A172 (cell line): ENCODE data around the genes FITM1 and RABGGTA.

DNA sequence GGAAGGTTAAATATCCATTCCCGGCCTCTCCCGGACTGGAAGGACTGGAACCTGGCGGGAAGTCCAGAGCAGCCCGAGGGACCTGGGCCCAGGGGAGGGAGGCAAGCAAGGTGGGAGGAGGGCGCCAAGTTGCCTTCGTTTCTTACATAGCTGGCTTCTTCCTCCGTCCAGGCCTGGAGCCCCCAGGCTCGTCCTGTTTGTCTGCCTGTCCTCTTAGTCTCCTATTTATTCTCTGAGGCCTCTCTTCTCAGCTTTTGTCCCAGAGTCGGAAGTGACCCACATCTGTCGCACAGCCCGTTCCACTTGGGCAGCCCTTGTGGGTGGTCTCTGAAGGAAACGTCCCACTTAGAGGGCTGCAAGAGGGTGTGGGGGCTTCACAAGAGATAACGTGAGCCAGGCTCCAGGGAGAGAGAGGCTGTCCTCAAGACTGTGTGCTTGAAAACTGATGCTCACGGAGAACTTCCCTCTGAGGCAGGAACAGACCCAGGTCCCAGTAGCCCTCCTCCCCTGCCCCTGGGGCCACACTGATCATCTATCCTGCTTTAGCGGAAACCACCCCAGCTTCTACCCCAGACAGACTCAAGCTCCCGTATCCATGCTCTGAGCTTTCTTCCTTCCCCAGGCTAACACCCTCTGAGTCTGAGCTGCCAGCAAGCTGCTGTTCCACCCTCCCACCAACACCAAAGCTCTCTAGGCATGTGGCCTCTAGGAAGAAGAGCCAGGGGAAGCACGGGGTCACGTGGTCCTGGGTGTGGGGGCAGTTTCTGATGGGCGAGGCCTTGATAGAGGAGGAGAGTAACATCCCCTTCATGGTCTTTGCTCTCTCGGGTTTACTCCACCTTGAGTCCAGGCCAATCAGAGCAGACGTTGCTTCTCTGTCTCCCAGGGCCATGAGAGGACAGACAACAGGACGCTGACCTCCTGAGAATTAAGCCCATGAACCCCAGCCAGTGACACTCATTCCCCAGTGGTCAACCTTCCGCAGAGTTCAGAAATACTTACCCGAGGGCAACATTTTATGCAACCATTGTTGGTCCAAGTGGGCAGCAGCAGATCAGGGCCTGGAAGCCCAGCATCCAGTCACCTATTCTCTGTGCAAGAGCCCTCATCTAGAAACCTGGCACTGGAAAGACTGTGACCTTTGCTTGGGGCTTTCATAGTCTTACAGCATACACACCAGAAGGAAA is 1.2 kb downstream of the PCK2 start:
- RAMPAGE, long total RNA = no peak

DNA sequence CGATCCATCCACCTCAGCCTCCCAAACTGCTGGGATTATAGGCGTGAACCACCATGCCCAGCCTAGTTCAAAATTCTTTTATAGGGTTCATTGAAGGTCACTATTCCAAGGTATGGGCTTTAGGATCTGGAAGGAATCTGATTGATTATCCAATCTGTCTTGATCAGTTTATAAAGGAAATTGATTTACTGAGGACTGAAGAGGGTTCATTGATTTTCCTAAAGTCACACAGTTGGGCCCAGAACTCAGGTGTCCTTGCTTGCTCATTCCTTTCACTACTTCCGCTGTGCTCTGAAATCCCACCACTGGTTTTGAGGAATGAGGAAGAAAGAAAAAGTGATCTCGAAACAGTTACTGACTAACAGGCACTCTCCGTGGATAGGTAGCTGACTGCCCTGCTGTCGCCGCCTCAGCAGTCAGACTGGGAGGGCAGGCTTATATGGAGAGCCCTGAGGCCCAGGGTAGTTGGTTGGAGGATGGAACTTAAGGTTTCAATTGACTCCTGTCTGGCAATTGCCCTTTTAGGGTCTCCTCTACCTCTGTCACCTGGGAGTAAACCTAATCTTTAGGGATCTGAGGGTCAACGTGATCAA is at the start of gene FITM1:
Gene FITM1, plus strand, starts transcription at position 386 of the 593 bp plus-strand sequence.
- RAMPAGE, long total RNA = no peak

DNA sequence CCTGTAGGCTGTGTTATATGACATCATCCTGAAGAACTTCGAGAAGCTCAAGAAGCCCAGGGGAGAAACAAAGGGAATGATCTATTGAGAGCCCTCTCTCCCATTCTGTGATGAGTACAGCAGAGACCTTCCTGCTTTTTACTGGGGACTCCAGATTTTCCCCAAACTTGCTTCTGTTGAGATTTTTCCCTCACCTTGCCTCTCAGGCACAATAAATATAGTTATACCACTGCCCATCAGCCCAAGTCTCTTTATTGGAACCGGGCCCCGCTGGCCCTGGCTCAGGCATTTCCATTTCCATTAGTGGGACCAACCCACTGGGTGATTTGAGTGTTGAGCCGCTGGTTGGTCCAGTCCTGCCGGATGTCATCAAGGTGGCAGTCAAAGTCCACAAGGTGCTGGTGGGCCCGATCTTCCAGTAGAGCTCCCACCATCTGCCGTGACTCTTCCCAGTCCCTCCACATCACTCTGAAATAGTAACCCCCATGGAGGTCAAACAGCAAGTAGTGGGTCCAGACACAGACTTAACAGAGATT is 2.6 kb downstream of the EMC9 start:
- RAMPAGE, long total RNA = no peak

GRCh38 chr14:24146256-24146460 is 252 bp downstream of the PSME2 start:
- RAMPAGE, long total RNA = no peak

DNA sequence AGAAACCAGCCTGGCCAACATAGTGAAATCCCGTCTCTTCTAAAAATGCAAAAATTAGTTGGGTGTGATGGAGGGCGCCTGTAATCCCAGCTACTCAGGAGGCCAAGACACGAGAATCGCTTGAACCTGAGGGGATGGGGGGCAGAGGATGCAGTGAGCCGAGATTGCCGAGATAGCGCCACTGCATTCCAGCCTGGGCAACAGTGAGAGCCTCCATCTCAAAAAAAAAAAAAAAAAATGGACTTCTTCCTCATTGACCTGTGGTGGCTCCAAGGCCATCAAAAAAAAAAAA is 999 bp upstream of the REC8 start:
- RAMPAGE, long total RNA = no peak

DNA sequence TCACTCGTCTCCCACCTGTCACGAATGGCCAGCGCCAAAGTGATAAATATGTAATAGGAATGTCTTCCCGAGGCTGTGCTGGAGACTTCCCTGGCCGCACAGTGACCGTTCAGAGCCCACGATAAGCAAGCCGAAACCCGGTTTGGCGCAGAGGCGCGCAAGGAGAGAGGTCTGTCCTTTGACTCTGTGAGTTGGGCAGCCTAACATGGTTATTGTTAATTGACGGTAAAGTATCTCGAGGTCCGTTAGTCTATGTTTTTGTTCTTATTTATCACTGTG is 842 bp upstream of the TM9SF1 start:
- RAMPAGE, long total RNA = no peak

DNA sequence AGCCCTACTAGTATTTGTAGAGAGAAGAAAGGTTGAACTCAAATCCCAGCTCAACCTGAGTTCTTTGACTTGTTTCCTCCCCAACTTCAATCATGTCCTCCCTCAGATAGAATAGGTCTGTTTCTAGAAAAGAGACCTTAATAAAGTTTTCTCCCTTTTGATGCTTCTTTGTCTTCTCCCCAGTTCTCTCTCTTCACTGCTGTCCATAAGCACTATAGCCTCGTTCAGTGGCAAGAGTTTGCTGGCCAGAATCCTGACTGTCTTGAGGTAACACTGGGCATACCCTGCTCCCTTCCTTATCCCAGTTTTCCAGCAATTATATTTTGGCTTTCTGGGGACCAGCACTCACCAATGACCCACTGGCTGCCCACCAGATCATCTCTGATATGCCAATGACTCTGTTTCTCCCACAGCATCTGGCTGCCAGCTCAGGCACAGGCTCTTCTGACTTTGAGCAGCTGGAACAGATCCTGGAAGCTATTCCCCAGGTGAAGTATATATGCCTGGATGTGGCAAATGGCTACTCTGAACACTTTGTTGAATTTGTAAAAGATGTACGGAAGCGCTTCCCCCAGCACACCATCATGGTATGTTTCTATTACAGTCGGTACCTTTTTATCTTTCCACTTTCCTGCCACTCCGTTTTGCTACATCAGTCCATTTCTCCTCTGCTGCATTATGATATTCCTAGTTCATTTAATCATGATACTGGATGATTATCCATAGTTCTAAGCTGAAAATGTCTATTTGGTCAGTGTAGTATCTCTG is 3.0 kb downstream of the GMPR2 start:
- RAMPAGE, long total RNA = no peak

DNA sequence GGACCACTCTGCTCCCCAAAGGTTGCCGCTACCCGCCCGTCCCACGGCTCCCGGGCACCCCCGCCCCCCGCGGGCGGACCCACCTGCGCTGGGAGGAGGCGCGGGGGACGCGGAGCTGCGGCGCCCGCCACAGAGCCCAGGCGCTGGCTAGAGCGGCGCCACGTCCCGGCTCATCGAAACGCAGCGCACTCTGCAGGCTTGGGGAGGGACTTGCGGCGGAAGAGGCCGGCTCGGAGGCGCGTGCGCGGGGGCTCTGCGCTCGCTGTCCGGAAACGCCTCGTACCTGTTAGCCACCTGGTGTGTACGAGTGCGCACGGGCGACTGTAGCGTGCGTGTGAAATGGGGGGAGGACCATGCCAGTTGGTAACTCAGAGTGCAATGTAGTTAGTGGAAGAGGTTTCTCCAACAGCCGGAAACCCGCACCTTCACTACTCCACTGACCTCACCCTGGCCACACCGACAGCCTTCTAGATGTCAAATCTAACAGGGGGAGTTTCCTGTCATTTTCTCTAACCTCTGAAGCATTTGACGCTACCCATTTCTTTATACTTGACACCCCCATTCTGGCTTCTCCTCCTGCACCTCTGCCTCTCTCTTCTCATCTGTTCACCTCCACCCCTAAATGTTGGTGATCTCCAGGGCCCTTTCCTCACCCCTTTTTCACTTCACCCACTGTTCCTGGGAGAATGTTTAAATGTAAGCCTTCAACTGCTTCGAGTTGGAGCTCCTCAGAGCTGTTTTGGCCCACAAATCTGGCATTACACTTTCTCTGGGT is at the start of gene RABGGTA:
Gene RABGGTA, minus strand, starts transcription at position 194 of the 775 bp plus-strand sequence.
- RAMPAGE, long total RNA = no peak

DNA sequence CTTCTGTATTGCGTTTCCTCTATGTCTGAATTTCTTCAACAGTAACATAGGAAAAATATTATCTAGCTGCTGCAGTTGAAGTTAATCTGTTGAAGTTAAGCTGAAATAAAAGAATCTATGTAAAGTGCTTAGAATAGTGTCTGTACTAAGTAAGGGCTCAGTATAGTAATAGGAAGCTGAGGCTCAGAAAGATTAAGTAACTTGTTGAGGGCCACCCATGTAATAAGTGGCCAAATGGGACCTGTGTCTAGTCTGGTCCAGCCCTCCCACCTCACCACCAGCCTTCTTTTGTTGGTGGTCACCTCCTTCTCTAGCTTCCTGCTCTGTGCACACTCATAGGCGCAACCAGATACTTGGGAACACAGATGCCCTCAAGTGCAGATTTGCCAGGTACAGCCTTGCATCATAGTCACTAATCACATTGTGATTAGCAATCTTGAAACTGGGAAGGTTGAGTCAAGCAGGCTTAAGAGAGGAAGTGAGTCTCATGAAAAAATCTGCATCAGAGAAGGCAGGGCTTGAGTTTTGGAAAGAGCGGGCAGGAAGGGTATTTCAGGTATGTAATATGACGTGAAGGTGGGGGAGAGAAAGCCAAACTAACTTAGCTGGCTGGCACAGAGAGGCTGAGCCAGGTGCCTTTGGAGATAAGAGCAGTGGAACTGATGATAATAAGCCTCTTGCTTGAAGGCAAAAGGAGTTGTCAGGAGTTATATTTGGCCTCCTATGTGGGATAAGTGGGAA is 2.6 kb upstream of the RABGGTA start:
- RAMPAGE, long total RNA = no peak

- RAMPAGE, long total RNA = no peak
Observed at GRCh38 chr14:24365590-24366545, 2.1 kb upstream of the NFATC4 start.

- RAMPAGE, long total RNA = no peak
Observed at GRCh38 chr14:24435865-24436275, 6.1 kb downstream of the KHNYN start.

DNA sequence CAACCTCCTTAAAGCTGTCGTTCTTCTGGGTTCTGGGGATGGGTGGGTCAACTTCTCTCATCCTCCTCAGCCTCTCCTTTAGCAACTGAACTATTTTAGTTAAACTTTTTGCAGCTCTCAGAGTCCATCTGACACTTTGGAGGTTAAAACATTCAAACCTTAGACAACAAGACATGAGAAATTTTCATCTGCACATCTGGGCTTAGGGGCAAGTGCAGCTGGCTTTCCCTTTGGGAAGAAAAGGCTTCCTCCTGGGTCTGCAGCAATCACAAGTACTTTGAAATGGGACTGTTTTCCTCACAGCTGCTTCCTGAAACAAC is 16.0 kb upstream of the SDR39U1 start:
- RAMPAGE, long total RNA = no peak

GRCh38 chr14:24481512-24482126 is 26.4 kb downstream of the CMA1 start:
- RAMPAGE, long total RNA = no peak

DNA sequence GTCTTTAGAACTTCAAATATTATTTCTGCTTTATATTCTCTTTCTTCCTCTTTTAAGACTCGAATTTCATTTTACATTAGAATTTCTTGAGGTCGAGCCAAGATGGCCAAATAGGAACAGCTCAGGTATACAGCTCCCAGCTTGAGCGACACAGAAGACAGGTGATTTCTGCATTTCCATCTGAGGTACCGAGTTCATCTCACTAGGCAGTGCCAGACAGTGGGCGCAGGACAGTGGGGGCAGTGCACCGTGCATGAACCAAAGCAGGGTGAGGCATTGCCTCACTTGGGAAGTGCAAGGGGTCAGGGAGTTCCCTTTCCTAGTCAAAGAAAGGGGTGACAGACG is 17.8 kb upstream of the CMA1 start:
- RAMPAGE, long total RNA = no peak

DNA sequence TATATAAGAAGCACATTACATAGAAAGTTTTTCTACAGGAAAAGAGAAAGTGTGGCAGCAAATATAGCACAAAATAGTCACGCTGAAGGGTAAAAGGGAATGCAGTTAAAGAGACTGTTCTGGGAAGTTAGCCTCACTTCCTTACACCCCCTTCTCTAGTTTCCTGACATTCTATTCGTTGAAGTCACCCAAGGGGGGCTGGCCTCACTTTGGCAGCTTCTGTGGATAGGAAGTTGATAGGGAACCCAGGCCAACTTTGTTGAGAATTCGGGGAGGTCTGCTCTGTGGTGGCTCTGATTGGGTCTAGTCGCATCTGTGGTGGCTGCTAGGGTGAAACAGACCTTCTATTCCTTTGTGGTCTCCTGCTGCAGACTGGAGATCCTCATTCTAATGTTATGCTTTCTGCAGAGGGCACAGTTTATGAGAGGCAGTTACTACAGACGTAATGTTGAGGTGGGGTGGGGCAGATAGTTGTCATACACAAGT is 28.7 kb upstream of the GZMB start:
- RAMPAGE, long total RNA = no peak

DNA sequence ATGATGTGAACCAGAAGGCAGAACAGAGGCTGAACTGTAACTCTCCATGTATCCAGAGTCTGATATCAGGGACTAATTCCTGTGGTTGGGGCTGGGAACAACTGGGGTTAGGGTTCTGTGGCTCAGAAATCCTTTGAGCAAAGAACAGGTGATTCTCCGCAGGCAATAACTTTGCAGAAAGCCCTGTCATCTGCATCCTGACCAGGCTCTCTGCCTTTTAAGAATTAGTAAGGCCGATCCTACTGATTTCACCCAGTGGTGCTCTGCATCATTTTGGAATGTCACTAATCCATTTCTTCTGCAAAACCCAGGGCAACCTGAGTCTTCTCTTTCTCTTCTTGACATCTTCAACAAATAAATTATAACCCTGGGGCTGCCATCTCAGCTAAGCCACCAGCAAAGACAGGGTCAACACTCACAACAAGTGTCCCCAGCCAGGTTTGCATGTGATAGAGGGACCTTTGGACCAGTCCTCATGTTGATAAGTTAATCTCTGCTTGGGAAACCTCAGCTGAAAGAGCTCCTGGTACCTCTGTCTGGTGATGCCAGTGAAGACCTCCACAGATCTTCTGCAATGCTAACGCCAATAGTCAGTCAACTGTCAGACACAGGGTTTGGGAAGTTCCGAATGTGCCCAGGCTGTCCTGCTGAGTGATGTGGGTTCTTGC is 179.6 kb upstream of the GZMB start:
- RAMPAGE, long total RNA = no peak

DNA sequence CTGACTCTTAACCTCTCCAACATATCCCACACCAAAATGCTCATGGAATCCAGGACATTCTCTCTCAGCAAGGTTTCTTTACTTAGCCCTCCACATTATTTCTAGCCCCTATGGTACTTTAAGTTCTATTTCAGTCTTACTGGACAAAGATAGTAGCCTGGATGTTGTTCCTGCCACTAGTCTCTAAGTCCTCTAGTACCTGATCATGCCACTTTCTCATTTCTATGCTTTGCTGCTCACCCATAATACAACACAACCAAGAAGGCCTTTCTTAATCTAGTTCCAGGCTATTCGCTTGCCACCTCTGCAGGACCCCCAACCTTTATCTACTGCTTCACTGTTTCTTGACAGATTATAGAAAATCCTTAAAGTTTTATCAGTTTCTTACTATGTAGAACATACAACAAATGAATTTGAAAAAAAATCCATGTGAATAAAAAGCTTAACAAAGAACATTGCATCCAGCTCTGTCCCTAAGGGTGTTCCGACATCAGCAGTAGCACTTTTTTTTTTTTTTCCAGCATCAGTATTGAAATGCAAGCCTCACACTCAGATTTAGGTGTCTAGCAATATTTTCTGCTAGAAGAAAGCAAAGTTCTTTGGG is 193.6 kb upstream of the GZMB start:
- RAMPAGE, long total RNA = no peak

DNA sequence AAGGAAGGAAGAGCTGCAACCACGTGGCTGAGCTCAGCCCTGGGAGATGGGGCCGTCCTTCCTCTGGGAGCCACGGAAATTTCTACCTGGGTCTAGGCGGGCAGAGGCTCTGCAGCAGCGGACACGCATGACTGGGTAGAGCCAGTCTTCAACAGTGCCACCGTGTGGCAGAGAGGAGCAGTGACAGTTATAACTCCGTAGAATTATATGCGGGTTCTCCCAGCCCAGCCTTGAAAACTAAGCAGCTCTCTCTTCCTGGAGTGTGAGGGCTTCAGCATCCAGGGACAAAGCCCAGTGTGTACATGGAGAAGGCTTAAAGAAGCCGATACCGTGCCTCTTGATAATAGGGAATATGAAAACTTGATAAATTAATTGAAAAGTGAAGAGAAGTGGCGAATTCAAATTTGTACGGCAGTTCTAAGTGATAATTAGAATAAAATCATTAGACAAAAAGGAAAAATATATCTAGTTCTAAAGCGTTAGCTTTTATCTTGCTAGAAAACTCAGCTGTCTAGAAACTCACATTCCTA is 83.0 kb upstream of the STXBP6 start:
- RAMPAGE, long total RNA = no peak

DNA sequence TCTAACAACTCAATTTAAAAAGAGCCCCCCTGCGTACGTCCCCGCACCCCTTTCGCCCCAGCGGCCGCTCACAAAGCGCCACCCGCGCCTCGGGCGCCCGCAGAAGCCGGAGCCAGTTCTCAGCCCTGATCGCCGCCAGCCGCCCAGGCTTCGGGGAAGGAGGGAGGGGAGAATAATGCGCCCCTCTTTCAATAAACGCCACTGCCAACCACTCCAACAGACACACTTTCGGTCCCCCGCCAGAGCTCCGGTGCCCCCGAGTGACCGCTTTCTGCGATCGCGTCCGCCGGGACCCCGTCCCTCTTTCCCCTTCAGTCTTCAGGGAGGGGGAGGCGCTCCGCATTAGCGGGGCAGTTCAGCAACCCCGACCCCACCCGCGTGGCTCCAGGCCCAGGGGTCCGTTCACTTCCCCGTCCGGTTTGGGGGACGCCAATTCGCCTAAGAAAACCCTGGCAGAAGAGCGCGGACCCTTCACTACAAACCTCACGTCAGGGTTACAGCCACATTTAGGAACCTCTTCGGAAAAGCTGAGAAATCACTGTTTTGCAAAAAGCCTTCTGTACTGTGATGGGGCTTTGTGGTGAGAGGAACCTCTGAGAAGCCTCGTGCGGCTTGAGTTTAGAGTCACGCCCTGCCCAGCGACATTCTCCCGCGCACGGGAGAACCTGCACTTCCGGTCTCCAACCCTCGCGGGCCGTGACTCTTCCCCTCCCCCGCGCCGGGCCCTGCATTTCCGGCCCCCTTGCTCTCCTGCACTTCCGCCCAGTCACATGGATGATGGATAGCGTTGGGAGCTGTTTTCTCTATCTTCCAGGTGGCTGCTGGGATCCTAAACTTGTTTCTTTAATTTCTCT is 18.8 kb downstream of the FOXG1 start:
- RAMPAGE, long total RNA = no peak

DNA sequence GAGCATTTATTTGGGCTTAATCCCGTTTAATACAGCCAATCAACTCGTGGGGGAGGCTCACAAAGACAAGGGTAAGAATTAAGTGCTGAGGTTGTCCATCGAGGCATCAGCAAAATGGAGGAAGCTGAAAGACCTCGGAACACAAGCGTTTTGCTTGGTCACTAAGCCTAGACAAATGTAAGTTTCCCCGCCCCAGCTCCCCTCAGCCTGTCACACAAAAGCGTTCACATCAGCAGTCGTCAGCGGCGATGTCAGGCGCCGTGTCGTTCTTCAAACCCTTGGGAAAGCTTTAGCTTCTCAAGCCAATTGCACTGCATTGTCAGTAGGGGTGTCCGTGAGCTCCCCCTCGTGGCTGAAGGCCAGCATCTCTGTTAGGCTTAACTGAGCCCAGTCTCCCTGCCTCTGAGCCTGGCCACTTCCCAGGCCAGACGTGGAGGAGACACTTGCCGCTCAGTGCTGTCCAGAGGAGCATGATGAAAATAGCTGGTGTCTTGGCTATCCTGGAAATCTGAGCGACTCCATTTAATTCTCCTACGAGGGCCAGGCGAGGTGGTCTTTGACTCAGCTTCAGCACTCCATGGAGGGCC is 288.3 kb upstream of the G2E3 start:
- RAMPAGE, long total RNA = no peak